Neutrophil (primary cell): ENCODE measurements around a stretch of chrX.

DNA sequence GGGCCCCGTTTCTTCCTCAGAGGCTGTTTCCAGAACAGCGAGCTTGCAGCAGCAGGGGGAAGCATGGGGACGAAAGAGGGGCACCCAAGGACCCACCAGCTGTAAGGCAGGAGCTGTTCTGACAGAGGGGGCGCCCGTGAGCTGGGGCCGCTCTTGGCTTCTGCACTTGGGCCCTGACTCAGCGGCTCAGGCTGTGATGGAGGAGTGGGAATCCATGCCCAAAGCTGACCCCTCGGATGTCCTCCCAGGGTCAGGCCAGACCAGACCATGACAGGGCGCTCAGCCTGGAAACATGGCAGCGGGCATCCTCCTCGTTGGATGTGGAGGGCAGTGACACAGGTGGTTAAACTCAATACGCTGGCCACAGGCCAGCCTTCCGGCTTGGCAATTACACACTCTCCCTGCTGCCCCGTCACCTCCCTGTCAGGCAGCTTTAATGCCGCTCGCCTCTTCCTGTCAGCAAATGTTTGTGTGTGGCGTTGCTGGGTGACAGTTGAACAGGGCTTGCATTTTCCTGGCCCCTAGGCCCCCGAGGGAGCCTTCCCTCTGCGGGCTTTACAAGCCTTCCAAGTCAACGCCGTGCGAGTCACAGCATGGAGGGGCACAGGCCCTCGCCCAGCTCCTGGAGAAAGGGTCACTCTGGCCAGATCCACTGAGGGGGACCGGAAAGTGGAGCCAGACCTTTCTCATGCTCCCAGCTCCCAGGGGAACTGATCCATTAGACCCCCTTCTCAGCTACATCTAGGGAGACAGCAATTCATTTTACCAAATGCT lies 620.1 kb downstream of the BCOR start:
- PRO-cap = no peak

DNA sequence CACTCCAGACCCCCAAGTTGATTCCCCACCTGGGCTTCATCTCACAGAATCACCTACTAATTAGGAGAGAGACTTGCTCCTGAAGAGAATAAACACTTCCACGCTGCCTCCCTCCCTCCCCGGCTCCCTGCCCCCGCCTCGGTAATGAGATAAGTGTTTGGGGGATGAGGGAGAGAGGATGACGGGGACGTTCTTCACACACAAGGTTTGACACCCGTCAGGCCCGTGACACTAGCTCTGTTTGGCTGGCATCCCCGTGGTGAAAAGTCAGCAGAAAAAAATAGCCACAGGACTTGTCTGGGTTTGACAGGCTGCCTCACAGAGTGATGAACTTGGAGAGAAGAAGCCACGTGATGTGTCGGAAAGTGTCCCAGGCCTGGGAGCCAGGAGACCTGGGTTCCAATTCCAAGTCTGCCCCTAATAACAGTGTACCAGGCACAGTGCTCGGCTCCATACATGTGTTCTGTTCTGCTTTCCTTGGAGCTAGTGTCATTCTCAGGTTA lies 578.1 kb downstream of the BCOR start:
- PRO-cap = no peak

DNA sequence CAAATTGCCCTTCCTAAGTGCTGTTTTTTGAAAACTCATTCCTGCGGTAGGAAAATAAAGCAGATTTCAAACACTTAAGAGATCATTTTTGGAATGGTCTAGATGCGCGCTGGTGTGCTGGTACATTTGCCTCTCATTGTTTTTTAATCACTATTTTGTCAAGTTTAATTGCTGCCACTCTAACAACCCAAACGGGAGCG lies 520.1 kb downstream of the BCOR start:
- PRO-cap = no peak

DNA sequence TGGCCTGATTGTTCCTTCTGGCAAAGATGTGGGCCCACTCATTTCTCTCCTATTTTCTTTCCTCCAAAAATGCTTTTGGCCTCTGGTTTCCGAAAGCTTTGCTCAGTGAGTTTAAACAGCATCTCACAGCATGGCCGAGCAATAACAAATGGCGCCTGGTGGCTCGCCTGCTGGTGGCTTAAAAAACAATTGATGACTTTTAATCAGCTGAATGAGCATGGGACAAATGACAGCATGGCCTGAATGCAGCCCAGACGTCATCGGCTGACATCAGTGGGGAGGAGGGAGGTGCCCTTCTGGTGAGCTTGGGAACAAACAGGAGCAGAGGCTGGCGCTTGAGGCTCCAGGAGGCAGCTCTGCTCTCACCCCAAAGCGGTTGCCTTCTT lies 286.4 kb downstream of the BCOR start:
- PRO-cap = no peak

- PRO-cap = no peak
Measured at GRCh38 chrX:39953839-39954348, 143.9 kb downstream of the BCOR start.

DNA sequence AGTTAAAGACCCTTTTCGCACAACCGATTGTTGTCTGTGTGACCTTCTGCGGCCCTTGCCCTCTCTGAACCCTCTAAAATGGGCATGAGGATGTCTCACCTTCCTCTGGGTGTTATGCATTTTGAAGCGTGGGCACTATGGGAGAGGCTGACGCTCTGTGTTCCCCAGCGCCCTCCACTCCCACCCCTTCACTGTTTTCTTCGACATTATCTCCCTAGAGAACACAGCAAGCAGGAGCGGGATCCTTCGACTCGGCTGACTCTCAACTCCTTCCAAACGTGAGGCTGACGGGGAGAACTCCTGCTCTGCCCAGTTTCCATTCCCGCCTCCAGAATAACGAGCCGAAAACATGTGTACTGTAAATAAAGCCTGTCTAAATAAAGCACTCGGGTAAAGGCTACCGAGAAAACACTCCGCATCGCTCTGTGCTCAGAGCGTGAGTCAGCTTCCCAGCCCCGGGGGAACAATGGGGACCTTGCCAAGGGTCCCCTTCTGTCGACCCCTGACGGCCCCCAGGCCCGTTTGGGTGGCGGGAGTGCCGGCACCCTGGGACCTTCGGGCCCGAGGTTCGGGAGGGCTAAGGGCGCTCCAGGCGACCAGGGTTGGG lies 85.9 kb downstream of the BCOR start:
- PRO-cap = no peak

DNA sequence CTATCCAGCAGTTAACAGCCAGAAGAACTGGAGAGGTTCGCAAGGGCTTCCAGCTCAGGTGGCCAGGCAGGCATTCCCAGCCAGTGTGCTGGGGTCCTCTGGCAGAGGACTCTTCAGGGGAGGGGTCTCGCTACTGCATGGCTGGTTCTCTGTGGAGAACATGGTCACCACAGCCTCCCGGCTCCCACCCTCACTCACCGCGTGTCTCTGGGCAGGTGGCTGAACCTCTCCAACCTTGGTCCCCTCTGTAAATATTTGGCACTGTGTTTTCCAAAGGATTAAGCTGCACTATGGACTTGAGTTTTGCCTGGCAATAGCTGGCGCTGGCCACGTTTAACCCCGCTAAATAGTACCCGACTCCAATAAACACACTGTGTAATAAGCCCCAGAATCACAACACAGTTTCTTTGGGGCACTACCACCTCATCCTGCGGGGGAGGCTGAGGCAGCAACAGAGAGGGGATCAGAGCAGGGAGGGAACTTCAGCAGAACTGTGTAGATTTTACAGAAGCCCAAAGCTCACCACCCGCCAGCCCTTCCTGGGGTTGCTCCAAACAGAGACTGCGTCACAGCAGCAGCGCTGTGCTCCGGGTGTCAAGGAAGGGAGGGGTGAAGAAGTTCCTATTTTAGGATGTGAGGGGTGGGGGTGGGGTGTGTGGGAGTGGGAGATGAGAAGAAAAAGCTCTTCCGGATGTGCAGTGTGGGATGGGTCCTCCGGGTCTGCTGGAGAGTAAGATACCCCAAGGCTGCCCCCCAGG lies 15.1 kb downstream of the BCOR start:
- PRO-cap = bidirectional peak, plus-strand start at position 664 of the sequence, minus-strand start at position 493 of the sequence

DNA sequence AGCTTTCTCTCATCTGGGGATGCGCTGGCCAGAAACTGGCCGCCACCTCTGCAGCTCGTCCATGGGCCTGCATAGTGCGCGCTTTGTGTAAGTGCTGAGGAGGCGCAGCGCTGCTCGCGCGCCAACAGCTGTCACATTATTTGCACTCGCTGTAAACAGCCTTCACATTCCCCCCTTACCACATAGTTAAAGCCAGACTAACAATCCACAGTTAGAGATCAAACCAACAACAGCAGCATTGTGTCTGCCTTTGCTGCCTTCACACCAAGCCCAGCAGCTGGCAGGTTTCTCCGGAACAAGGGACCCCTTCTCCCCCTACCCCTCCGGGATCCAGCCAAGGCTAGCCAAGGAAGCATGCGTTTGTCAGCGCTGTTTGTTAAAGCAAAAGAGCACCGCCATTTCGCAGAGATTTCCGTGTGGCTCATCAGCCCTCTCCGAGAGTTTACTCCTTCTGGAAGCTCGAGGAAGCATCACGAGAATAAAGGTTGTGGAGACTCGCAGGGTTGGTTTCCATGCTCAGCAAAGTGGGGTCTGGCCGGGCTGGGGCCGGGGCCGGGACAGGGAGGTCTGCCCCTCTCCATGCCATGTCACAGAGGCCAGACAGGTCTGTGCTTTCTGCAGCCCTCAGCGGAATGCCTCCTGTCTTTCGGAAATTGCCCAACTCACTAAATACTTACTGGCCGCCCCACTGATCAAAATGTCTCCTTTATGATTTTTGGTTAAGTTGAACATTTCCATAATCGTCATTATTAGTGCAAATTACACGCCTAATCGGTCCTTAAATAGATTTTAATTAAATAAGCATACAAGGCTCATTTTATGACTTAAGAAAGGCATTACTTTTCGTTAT lies 11.0 kb downstream of the BCOR start:
- PRO-cap = no peak

DNA sequence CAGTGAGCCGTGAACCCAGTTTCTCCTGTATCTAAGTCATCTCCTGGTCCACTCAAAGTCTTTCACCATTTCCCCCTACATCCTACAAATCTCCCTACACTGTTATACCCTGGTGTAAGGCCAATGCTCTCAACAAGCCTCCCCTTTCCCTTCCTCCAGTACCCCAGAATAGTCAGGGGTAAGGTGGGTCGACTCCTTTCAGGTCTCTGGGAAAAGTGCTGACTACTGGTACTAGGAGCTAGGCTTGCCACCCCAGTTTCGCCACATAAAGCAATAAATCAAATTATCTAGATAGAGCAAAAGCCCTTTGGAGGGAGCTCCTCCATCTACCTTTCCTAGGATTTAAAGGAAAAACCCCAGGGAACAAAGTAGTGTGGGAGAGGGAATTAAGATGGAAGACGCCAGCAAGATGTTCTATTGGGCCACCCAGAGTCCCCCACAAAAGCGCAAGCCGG lies 8.2 kb downstream of the BCOR start:
- PRO-cap = no peak

DNA sequence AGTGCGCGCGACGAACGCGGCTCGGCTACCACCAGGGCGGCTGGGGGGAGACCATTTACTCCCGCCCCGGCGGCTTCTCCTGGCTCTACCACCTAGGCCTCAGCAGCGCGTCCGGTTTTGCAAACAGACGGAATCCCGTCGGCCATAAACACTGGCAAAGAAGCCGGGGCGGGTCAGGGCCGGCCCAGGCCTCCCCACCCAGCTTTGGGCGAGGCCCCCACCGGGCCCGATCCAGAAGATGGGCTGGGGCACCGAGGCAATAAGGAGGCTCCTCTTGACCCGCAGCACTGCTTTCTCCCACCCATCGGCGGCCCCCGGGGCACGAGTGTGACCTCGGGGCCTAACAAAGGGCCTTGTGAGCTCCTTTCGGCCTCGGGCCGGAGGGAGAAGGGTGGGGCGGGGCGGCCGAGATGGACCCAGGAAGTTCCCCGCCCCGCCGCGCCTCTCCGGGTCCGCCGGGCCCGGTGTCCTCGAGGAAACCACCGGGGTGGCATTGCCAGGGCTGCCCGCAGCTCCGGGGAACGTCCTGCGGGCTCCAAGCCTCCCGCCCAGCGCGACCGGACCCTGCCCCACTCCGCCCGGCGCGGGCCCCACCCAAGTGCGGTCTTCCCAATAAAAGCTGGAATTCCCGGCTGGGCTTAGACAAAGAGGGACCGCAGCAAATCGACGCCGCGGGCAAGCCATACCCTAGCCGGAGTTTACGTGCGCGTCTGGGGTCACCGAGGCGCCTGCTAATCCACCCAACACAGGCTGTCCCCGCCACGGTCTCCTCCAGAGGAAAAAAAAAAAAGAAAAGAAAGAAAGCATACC lies 5.9 kb downstream of the BCOR start:
- PRO-cap = no peak

GRCh38 chrX:40108842-40109619 lies 11.3 kb upstream of the BCOR start:
- PRO-cap = no peak

- PRO-cap = no peak
Measured at GRCh38 chrX:40166630-40167835, 69.3 kb upstream of the BCOR start.

GRCh38 chrX:40169014-40169862 lies 71.5 kb upstream of the BCOR start:
- PRO-cap = no peak

GRCh38 chrX:40171623-40171763 lies 73.7 kb upstream of the BCOR start:
- PRO-cap = no peak

- PRO-cap = no peak
Measured at GRCh38 chrX:40240724-40241415, 143.1 kb upstream of the BCOR start.

- PRO-cap = no peak
Measured at GRCh38 chrX:40262717-40263693, 165.2 kb upstream of the BCOR start.

DNA sequence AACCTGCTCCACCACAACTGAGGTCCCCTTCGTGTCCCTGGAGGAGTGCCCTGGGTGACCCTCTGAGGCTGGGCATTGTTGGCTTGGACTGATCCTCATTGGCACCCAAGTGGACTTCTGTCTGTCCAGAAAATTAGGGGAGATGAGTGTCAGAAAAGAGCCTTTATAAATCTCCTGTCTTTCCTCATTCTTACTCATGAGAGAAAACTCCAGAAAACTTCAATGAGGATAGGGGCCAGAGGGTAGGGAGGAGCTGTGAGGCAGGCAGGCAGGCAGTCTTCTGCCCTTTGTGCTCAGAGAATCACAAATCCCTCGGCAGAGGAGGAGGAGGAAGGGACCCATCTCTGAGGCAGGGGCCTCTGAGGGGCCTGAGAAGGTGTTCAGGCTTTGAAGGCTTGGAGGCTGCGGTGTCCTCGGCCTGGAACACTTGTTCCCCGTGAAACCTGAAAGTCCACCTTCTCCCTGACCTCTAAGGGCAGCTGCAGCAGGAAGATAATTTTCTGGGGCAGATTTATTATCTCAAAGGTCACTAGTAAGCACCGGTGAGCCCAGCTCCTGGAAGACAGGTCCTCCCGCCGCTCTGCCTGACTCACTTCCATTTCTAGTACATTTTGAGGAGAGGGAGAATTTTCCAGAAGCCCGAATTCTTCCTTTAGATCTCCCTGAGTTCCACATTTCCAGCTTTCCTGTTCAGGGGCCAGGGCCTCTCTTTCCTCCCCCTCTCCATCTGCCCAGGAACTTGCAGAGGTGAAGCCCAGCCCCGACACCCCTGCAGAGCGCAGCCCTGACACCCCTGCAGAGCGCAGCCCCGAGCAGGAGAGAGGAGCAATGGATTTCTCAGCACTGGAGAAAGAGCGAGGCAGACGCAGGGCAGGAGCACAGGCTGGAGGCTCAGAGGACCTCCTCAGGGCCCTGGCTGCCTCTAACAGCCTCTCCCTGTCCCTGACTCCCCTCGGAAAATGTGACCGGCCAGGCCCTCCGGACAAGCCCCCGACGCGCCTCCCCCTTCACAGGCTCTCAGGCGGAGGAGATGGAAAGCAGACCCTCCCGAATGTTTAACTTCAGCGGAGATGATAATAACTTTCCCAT lies 200.5 kb upstream of the BCOR start:
- PRO-cap = no peak

DNA sequence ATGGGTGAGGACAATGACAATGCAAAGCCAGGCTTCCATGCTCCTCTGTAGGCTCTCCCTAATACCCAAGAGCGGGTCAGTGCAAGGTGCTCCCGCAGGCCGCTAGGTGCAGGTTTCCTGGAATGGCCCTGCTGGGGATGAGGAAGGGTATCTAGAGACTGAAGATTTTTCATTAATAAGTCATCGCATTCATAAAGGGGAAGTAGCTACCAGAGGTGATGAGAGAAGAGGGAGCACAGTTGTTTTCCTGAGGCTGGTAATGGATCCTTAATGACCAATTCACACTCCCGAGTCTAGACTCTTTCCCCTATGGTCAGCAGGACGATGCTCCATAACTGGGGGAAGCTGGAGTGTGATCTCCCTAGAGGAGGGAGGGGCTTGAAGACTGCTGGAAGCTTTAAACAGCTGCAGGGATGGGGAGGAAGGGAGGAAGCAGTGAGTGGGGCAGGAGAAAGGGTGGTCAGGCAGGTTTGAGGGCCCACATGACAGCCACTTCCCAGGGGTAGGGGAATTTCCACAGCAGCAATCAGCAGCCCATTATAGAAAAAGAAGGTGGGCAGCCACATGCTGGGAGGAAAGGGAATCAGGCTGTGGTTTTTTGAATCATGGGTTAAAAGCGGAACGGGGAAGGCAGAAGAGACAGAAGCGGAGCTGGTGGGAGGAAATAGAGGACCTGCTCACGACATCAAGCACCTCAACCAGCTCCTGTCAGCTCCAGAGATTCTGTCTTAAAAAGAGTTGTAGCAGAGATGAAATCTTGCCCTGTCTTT lies 10.2 kb upstream of the ATP6AP2 start:
- PRO-cap = unidirectional peak, plus-strand start at position 642 of the sequence

- PRO-cap = no peak
Measured at GRCh38 chrX:40647625-40647984, 244 bp upstream of the CXorf38 start.

- PRO-cap = no peak
Measured at GRCh38 chrX:41020337-41020800, 64.9 kb upstream of the USP9X start.